Neural progenitor cell (in vitro differentiated cells): ENCODE data around the genes IGFL4, PTGIR and STRN4.

- RAMPAGE, long total RNA = no peak
Measured at GRCh38 chr19:45763911-45764649, 5.0 kb downstream of the SIX5 start.

- RAMPAGE, long total RNA = no peak
Measured at GRCh38 chr19:45829802-45830671, 14.9 kb upstream of the RSPH6A start.

DNA sequence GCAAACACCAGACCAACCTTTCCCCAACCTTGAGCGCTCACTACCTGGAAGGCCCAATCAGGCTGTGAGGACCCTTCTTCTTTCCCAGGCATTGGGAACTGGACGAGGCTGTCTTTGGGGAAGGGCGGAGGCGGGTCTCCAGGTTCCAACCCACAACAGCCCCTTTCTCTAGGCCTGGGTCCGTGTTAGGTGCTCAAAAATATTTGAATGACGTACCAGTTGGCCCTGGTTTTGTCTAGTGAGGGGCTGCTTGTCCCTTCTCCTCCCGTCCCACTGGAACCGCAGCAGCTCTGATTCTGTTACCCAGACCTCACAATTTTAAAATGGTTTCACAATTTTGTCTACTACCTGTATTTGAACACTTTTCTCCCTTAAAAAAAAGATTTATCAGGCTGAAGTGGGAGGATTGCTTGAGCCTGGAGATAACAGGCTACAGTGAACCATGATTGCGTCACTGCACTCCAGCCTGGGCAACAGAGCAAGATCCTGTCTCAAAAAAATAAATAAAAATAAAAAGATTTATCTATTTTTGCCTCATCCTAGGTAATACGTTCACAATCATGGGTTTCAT is 1.2 kb upstream of the IRF2BP1 start:
- RAMPAGE, long total RNA = no peak

DNA sequence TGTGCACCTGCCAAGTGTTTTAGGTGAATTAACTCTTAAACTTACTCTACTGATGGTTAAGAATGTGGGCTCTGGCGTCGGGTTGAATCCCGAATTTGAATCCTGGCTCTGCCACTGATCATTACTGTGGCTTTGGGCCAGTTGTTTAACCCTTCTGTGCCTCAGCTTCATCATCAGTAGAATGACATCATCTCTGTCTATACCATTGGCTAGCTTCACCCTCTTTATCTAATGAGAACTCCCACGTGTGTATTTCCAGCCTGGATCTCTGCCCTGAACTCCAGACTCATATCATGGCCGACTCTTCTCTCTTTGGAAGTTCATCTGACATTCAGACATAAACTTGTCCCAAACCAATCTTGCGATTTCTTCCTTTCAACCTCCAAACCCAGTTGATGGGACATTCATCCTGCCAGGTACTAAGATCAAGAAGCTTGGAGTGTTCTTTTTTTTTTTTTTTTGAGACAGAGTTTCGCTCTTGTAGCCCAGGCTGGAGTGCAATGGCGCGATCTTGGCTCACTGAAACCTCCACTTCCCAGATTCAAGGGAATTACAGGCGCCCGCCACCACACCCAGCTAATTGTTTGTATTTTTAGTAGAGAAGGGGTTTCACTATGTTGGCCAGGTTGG is 834 bp downstream of the CCDC61 start:
- RAMPAGE, long total RNA = no peak

DNA sequence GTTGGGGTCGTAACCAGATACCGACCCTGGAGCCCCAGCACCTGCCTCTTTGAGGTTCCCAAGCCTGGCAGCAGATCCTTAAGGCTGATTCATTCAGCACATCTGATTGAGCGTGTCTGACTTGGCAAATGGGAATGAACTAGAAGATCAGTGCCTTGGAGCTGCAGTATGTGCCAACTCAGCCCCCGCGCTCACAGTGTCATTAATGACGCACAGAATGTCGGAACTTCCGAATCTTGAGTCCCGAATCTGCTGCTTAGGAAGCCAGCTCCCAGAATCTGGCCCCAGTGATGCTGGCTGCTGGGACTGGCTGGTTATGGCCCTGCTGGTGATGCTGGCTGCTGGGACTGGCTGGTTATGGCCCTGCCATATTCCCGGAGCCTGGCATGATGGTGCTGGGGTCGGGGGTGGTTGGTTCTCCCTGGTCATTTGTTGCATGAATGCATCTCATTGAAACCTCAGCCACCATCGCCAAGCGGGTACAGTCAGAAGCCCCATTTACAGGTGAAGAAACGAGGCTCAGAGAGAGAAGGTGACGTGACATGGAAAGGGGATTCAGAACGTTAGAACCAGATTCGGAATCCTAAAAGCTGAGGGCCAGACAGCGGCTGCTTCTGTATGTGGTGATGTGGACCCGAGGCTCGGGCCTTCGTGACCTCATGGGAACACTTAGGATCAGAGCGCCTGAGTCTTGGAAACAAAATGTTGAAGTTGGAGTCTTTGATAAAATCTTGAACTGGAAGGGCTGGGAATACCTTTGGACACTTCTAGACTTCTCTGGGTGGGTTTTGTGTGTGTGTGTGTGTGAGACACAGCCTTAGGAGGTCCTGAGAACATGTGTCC is 2.1 kb downstream of the PGLYRP1 start:
- RAMPAGE, long total RNA = no peak

DNA sequence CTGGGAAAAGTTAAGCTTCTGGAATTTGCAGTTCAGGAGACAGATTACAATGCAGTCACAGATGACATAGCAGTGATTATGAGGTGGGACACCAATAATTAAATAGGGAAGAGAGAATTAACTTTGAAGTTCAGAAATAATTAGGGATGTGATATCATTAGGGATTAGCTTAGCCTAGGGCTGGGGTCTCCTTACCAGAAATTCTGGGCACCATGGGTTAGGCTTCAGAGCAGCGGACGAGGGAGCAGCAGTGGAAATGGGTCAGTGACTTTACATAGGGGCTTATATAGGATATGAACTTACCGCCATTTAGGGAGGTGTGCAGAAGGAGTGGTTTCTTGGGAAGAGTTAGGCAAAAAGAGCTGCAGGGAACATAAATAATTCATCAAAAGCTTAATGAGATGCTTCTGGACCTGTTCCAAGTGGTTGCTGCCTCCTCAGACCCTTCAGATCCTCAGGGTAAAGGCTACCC is at the start of gene IGFL4:
IGFL4 (minus strand) TSS at position 254 of the 472 bp plus-strand sequence.
- RAMPAGE, long total RNA = no peak

- RAMPAGE, long total RNA = no peak
Measured at GRCh38 chr19:46210955-46211518, 18.5 kb upstream of the IGFL1 start.

- RAMPAGE, long total RNA = no peak
Measured at GRCh38 chr19:46353718-46354264, 6.9 kb downstream of the PPP5C start.

- RAMPAGE, long total RNA = no peak
Measured at GRCh38 chr19:46404944-46405342, 8.4 kb downstream of the CCDC8 start.

DNA sequence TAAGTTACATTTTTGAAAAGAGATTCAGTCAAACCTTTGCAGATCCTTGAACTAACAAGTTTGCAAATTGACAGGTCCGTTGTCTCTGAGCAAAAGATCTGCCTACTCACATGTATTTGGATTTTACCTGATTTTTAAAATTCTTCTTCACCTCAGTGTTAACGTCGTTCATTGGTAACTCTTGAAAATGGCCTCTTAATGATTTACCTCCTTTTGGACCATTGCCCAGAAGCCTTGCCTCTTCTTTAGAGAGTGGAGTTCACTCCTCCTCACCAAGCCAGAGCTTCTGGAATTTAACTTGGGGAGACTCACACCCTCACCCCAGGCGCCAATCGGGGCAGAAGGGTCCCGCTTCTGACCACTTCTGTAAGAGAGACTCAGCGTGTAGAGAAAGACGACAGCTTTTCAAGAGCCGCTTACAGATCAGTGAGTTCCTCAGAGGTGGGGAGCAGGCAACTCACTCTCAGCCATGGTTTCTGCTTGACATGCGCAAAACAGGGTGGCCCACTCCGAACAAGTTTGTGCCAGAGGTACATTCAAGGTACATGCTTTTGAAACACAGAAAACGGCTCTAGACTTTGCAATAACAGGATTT is 2.7 kb downstream of the PNMA8C start:
- RAMPAGE, long total RNA = no peak

DNA sequence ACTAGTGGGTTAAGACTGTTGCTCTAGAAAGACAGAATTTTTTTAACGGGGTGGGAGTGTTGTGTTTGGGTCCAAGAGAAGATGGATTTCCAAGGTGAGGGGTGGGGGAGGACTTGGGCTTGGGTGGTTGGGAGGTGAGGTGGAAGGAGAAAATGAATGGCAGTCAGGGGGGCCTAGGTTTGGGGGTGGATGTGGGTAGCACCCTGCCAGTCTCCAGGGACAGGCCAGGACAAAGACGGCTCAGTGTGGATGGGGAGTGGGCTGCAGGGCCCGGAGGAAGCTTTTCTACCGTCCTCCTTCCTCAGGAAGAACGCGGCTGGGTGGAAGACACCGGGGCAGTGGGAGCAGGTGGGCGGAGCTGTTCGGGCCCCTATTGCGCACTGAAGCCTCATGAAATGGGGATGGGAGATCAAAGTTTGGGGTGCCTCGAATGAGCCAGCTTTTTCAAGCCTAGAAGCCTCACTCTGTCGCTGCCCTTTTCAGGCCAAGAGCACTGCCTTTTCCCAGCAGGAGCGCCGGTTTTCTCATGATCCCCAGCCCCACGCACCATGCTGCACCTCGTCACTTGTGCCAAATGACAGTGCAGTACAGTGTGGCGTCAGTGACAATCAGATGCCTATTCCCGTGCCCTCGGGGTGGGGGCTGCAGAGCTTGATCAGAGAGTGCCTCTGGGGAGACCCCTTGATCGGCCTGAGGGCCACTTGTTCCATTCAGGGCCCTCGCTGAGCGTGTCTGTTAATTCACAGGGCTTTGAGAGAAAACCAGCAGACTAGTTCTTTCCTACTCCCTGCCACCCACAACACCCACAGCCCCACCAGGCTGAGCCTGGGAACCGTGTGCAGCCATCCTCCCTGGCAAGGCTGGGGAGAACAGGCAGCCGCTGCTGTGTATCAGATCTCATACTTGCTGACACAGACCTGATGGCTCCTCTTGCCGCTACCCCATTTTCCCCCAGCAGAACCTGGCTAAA is 1.4 kb downstream of the CALM3 start:
- RAMPAGE, long total RNA = no peak

DNA sequence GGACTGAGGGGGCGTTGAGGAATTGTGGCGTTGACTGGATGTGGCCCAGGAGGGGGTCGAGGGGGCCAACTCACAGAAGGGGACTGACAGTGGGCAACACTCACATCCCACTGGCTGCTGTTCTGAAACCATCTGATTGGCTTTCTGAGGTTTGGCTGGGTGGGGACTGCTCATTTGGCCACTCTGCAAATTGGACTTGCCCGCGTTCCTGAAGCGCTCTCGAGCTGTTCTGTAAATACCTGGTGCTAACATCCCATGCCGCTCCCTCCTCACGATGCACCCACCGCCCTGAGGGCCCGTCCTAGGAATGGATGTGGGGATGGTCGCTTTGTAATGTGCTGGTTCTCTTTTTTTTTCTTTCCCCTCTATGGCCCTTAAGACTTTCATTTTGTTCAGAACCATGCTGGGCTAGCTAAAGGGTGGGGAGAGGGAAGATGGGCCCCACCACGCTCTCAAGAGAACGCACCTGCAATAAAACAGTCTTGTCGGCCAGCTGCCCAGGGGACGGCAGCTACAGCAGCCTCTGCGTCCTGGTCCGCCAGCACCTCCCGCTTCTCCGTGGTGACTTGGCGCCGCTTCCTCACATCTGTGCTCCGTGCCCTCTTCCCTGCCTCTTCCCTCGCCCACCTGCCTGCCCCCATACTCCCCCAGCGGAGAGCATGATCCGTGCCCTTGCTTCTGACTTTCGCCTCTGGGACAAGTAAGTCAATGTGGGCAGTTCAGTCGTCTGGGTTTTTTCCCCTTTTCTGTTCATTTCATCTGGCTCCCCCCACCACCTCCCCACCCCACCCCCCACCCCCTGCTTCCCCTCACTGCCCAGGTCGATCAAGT is 8.8 kb downstream of the CALM3 start:
- RAMPAGE, long total RNA = no peak

DNA sequence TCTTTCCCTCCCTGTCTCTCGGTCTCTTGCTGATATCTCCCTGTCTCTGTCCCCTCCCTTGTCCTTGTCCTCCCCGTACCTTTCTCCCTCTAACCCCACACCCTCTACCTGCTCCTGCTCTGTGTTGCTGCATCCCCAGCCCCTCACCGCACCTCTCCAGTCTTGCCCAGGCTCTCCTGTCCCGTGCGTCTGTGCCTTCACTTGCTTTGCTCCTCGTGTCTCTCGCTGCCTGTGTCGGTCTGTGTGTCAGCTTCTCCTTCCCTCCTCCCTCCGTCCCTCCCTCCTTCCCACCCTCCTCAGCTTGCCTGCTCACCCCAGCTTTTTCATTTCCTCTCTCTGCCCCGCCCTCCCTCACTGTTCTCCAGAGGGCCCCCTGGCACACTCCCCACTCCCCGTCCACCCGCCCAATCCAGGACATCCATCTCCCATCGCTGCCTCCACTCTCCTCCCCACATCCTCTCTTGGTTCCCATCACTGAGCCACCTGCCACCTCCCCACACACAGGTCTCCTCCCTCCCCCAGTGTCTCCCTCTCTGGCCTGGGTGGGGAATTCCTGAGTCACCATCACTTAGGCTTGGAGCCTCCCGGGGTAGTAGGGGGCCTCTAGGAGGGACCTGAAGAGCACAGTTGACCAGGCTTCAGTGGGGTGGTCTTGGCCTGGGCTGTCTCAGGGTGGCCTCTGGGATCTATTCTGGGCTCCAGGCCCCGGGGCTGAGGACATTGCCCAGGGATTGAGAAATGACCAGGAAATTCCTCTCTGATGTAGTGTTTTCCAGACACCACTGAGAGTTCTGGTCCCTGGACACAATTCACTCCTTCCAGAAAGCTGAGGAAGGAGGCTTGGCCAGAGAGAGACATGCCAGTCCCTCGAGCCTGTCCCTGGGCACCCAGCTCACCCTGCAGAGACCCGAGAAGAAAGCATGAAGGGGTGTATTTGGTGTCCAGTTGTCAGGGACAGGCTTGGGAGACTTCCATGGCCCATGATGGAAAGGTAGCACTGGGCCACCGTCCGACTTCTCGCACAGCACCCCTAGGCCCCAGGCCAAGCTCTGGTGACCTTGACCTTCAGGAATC is at the start of gene PTGIR:
PTGIR (minus strand) TSS at position 245 of the 1,074 bp plus-strand sequence.
- RAMPAGE, long total RNA = no peak

DNA sequence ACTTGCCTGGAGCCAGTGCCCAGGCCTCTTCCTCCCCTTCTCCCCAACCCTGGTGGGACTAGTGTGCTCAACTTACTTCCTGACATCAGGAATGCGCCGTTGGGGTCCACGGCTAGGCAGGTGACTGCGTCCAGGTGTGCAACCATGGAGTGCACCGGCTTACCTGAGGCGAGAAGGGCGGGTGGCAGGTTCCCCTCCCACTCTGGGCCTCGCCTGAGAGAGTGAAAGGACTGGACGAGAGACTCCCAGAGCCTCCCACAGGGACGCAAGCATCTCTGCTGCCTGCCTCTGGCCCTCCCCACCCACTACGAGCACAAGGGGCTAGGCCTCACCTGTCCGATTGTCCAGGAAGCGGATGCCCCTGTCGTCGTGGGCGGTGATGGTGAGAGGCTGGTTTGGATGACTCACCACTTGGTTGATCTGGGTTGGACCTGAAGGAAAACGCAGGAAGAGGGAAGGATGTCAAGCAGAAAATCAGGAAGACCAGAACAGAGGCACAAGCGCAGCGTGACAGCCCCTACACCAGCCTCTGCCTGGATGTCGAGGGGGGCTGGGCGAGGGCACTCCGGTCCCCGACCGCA is 5.1 kb upstream of the PRKD2 start:
- RAMPAGE, long total RNA = no peak

DNA sequence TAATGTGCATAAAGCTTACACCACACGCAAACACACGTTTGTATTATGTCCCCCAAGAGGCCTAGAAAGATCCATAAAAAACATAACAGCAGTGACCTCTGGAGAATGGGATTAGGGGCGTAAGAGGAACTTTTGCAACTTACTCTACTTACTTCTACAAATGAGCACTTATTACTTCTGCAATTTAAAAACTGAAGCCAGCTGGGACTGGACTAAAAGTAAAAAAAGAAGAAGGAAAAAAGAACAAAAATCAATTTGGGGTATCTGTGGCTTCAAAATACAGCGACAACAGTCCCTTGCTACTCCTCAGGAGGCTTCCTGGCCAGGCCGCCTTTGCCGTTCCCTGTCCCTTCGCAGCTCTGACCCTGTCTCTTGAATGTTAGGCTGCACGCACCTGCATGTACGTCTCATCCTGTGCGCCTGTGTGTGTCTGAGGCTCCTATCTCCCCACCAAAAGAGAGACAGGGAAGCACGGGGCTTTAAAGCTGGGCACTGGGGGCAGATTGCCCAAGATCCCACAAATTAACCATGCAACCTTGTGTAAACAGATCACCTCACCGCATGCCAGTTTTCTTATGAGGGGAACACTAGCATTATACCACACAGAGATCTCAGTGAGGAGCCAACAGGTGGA is 12.1 kb upstream of the FKRP start:
- RAMPAGE, long total RNA = no peak

- RAMPAGE, long total RNA = no peak
Measured at GRCh38 chr19:46736469-46737203, 9.2 kb upstream of the FKRP start.

DNA sequence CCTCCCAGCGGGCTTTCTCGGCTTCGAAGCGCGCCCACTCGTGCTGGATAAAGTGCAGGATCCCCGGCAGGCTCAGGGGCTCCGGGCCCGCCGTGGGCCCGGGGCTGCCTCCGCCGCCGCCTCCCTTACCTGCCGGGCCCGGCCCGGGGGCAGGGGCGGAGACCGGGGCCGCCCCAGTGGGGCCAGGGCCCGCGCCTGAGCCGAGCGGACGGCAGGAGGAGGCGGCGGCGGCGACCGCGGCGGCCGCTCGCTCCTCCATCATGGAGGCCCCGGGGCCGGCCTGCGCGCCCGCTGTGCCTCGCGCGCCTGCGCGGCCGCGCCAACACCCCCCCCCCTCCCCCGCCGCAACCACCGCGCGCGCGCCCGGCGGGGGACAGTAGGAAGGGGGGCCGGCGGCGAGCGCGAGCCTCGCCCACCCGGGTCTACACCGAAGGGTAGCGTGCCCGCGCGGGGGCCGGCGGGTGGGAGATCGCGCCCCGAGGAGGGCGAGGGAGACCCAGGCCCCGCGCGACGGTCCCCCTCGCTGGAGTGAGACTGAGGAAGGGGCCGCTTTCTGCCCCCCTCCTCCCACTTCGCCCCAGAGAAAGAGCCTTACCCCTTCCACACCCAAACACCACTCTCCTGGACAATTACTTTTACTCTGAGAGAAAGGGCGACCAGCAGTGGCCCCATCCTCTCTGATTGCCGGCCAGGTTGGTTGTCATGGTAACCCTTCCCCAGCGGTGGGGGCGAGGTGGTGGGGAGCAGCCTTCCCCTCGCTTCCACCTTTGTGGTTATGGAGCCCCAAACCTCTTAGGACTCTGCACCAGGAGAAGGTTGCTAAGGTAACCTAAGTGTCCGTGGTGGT is at the start of gene STRN4:
STRN4 (minus strand) TSS at position 282 of the 847 bp plus-strand sequence.
- RAMPAGE, long total RNA = no peak

- RAMPAGE, long total RNA = no peak
Measured at GRCh38 chr19:46756416-46757722, 10.6 kb upstream of the STRN4 start.

- RAMPAGE, long total RNA = no peak
Measured at GRCh38 chr19:46784205-46785298, 3.8 kb downstream of the SLC1A5 start.

GRCh38 chr19:46796354-46796801 is 8.0 kb upstream of the SLC1A5 start:
- RAMPAGE, long total RNA = no peak